Sciatic nerve (tissue), 1 donor: ENCODE measurements around a stretch of chr2.

DNA sequence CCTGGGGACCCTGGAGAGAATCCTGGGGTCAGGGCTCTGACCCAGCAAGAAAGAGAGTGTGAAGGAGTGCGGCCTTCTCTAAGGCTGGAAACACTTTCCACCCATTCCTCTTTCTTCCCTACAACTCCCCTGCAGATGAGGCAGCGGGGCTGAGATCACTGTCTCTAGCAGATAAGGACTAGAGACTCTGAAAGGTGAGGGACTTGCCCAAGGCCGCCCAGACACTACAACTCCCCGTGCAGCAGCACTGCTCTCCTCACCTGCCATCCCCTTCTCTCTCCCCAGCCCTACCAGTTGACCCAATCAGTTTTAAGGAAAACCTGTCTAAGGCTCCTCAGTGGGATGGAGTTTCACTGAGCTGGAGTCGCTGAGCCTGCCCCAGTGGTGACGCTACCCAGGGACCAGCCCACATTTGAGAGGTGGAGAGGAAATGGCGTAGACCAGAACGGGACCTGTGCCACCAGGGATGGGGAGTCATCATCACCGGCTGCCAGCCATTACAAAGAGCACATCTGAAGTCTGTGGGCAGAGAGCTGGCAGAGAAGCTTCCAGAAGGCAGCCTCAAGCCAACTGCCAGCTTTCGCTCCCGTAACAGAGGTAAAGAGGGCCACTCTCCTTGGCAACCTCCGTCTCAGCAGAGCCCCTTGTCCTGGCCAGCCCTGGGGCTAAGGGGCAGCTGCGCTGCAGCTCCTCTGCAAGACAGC is 15.7 kb downstream of the SDC1 start:
- PRO-cap, result bidirectional peak, plus-strand start at position 480 of the sequence, minus-strand start at position 289 of the sequence

DNA sequence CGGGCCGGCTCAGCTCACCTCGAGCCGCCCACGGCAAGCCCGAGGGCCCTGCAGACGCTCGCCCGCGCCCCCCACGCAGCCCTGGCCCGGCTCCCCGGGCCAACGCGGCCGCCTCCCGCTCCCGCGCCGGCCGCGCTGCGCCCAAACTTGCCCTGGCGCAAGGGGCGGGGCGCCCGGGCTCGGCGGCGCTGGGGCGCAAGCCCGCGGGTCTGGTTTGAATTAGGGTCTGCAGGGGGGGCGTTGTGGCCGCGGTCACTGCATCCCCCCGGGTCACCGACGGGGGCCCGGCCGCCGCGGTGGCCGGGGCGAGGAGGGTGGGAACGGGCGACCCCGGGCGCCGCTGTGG is 784 bp downstream of the SDC1 start:
- PRO-cap, result bidirectional peak, plus-strand start at position 160 of the sequence, minus-strand start at position 137 of the sequence

DNA sequence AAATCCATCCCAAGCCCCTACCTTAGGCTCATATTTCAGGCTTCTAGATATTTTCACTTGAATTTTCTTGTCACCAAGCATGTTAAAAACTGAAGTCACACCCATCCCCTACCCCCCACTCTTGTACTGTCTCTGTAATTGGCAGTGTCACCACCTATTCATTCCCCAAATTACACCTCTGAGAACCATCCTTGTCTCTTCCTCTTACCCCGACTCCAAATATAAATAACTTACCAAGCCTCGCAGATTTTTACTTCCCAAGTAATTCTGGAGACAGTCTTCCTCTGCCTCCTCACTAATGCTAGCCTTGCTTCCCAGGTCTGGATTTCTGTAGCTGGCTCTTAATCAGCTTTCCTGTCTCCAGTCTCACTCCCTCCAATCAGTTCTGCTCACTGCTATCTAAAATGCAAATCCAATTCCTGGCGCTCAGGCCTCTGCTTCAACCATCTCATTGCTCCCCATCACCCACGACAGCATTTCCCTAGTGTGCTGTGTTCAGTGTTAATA is 1.3 kb upstream of the PUM2 start:
- PRO-cap, result no peak

DNA sequence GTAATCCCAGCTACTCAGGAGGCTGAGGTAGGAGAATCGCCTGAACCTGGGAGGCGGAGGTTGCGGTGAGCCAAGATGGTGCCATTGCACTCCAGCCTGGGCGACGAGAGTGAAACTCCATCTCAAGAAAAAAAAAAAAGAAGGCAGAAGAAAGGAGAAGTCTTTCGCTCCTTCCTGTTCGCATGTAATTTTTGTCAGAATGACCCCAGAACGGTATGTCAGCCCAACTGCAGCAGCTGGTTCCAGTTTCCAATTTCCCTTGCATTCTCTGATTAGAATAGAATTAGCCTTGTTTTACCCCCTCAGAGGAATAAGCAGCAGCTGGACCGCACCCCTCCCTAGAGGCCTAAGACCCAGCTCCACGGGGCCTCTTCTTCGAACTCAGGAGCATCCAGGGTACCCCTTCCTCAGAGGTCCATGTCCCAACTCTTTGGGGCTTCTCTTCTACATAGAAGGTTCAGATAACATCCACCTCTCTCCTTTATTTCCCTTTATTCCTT is 7.0 kb upstream of the PUM2 start:
- PRO-cap, result no peak

DNA sequence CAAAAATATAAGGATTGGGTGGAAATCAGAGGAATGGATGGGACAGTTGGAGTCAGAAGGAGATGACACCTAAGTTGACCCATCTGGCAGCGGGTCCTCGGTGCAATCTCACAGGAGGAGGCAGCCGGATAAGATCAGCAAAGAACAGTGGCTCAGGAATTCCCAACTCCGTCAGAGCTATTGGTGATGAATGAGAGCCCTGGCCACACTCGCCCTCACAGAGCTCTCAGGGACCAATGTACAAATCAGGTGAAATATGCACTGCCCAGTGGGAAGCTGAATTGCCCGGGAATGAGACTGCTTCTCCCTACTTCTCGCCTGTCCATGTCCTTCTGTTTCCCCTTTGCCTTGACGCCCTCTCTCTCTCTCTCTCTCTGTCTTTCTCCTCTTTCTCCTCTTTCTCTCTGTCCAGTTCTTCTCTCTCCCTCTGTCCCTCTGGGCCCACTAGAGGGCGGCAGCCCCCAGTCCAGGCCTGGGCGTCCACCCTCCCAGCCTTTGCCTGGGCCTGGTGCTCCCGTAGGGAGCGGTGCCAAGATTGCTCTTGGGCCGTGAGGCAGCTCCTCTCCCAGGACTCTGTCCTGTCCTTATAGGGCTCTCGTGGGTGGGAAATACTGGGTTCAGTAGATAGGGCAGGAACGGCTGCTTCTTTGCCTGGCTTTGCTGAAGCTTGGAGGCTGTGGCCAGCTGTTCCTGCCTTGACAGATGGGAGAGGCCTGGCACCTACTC is 28.3 kb upstream of the PUM2 start:
- PRO-cap, result no peak

GRCh38 chr2:20429892-20430682 is 16.8 kb upstream of the RHOB start:
- PRO-cap, result no peak

- PRO-cap, result no peak
Observed at GRCh38 chr2:20468933-20469539, 22.2 kb downstream of the RHOB start.

DNA sequence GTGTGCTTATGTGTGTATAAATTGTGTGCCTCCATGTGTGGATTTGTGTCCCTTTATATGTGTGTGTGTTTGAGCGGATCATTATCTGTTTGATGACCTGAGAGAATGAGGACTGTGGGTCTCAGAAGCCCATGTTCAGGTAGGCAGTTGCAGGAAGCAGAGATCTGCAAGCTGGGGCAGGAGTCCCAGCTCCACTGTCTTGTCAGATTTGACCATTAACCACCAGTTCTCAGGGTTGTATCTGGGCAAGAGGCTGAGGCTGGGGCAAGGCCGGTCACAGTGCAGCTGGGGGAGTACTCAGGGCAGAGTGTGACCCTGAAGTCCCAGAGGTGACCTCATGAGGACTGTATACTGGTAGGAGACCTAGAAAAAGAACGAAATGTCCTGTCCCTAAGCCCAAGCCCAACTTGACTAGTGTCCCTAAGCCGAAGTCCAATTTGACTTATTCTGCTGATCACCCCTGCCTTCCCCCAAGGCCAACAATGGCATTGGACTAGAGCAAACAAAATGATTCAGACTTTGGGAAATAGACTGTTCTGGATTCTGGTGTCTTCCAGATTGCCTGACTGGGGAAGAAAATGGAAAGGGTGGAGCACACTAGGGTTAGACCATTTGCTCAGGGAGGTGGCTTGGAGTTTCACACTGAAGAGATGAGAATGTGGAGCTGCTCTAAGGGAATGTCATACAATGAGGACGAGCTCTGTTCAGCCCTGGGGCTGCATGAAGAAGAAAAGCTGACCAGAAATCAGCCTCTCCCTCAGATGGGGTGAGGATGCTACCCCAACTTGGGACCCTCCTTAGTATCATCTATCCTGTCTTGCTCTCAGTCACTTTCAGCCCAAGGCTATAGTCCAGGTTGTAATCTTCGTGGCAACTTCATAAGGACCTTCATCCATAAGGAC is 28.2 kb downstream of the RHOB start:
- PRO-cap, result no peak

- PRO-cap, result no peak
Observed at GRCh38 chr2:20496521-20496954, 49.7 kb downstream of the RHOB start.

- PRO-cap, result no peak
Observed at GRCh38 chr2:20529854-20530235, 83.0 kb downstream of the RHOB start.

DNA sequence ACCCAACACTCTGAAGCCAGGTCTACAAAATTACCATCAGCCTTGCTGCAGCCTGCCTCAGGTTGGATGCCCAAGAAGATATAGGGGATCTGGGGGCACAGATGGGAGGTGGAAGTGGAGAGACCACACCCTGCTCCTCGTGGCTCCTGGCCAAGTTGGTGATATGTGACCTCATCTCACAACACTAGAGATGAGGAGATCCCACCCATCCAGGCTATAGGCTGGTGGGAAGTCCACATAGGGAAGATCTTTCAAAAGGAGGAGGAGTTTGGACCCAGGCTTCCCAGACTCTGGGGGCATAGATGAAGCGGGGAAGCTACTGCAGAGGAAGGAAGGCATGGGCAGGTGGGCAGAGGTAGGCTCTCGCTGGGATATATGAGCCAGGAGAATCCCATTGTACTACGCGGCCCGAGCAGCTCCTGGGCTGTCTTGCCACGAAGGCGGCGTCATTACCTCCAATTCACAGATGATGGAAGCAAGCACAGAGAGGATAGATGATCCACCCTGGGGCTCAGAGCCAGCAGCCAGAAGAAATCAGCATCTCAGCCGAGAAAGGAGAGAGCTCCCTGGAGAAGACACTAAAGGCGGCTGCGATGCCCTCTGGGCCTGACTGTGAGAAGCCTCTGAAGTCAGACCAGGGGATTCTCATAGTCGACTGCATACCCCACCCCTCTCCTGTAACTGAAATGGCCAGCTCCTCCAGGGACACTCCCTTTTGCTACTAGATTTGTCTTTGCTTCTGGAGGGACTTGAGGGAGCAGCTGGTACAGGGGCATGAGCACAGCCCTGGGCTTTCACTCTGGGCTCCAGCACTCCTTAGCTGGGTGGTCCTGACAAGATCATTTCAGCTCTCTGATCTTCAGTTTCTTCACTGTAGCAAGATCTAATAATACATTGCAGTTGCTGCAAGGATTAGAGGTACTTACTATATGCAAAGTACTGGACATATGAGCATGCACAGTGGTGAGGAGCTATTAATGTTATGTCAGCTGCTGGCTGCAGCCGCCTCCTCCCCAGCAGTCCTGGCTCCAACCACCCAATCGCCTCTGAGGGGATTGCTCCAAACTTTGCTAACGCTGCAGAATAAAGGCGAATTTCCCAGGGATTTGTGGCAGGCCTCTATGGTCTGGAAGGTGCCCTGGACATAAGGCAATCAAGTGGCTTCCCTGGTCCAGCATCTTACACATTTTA is 96.3 kb downstream of the RHOB start:
- PRO-cap, result no peak

DNA sequence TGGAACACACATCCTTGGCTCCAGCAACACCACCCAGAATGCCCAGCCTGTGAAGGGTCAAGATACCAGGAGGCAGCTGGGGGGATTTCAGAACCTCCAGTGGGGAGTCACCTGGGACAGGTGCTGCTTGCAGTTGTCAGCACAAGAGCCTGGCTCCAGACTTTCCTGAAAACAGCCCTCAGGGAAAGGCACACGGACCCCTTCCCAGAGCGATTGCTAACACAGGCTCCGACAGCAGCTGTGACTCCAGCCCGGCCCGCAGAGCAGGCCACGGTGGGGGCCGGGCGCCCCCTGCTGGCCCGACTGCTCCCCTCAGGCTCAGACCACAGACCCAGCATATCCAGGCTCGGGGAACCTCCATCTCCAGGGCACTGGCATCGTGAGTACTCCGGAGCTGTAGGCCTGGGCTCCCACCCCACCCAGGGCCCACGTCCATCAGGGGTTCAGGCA is 8.6 kb downstream of the HS1BP3 start:
- PRO-cap, result no peak

DNA sequence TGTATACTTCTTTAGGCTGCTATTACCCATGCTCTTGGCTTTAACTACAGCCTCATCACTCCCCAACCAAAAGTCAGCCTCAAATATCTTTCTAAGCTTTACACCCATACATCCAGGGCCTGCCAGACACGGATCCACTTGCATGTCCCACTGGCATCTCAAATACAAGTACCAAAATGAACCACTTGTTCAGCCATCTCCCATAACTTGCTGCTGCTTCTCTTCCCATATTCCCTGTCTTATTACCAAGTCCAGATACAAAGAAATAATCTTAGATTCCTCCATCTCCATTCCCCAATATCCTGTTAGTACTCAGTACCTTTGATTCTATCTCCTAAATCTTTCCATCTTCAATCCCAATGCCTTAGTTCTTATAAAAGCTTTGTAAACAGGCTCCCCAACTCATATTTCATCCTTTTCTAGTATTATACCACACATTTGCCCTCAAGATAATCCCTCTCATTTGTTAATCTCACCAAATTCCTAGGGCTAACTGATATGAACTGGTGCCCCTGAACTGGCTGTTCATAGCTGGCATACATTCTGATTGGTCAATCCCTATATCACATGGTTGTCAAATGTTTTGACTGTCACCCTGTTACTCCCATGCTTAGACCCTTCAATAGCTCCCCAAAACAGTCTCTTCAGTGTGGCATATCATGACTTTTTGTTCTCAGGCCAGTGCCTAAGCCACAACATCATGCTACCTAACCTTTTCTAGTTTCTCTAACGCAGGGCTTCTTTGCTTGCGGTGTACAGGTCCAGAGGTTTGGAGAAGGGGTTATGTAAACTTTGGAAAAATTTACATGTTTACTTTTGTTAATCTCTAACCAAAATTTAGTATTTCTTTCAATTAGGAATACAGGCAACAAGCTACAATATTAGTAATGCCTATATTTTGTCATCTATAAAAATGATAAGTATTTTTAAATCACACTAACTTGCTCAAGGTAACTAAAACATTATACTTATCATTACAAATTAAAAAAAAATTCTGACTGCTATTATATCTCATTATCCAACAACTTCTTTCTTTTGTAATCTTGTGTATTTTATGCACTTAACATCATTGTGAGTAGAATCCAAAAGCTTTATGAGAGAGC is 30.4 kb downstream of the GDF7 start:
- PRO-cap, result no peak

- PRO-cap, result no peak
Observed at GRCh38 chr2:20757596-20758057, 65.3 kb downstream of the LDAH start.

DNA sequence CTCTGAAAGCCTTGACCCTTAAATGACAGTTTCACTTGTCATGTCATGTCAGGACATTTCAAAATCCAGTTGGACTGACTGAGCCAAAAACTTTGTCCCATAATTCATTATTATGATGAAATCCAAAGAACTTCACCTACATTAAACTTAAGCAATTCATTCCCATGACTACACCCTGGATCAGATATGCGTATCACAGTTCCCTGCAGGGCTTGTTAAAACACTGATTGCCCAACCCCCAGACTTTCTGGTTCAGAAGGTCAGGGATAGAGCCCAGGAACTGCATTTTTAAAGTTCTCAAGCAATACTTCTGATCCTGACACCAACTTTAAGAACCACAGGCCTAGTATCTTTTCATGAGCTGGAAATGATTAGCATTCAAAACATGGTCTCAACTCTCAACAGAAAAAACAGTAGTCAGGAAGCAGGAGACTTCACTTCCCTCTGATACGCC is 26.4 kb downstream of the LDAH start:
- PRO-cap, result no peak

DNA sequence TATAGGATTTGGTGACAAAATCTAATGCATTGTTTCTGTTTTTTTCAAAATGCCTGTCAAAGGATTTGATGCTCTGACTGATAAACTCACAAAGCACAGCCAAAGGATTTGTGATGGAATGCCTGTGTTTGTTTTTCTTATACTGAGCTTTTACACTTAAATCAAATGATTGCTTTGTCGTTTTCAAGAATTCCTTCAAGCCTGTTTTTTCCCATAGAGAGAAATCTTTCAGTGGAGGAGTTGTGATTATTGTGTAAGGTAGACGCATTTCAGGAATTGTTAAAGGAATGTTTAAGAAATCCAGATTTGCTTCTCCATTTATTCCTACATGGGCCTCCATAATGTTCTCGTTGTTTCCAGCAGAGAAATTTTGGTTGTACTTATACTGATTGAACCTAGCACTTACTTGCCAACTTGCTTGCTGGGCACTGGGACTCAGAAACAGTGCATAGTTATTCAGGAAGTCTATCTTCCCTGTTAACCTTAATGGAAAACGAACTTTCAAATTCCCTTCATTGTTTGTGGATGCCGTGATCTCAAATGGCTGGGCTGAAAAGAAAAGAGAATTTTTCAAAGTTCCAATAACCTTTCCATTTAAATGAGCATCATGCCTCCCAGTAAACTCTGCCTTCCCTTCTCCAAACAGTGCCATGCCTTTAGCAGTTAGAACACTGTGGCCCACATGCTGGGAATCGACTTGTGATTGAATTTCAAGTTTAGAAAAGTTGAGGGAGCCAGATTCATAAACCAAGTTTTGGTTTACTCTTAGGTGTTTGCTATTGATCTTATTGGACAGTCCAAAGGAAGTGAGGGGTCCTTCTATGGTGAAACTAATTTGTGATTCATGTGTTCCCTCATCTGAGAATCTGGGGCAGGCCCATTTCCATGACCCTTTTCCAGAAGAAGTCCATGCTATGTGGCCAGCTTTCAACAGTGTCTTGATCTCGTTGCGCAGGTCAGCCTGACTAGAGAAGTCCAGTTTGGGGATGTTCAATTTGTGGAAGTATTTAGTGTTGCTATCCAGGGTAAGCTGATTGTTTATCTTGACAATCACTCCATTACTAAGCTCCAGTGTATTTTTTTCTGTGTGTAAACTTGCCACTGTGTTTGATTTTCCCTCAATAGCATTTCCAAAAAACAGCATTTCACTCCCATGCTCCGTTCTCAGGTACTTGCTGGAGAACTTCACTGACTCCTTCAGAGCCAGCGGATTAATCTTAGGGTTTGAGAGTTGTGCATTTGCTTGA is 36.3 kb downstream of the APOB start:
- PRO-cap, result no peak

GRCh38 chr2:21099223-21099872 is 24.4 kb upstream of the TDRD15 start:
- PRO-cap, result no peak

- PRO-cap, result no peak
Observed at GRCh38 chr2:21101345-21101735, 22.4 kb upstream of the TDRD15 start.

GRCh38 chr2:21221071-21221319 is 97.2 kb downstream of the TDRD15 start:
- PRO-cap, result no peak

- PRO-cap, result no peak
Observed at GRCh38 chr2:21268481-21269411, 145.0 kb downstream of the TDRD15 start.